Hair follicle dermal papilla cell (primary cell): ENCODE results near the genes TBX1 and RANBP1.

GRCh38 chr22:19242473-19243134 lies 48.9 kb downstream of the CLTCL1 start:
- CAGE, long polyA plus RNA, result no peak

GRCh38 chr22:19330968-19332066 lies 39.8 kb upstream of the CLTCL1 start:
- CAGE, long polyA plus RNA, result no peak

DNA sequence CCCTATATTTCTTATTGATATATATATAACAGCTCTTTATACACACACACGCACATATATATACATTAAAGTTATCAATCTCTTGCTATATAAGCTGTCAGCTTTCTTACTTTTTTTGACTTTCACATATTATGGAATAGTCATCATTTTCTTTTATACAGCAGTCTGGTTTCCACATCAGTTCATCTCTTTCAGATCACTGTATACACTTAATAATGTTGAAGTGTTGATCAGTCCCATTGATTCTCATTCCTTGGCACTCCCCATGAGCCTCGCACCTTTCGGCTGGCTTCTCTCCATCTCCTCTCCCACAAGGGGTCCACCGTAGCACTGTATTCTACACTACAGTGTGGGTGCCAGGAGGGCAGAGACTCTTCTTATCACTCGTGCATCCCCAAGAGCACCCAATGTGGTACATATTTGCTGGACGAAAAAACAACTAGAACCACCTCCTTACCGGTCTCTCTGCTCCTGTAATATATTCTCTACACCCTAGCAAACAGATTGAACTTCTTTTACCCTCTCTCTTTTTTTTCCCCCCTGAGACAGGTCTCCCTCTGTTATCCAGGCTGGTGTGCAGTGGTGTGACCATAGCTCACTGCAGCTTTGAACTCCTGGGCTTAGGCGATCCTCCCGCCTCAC lies 1.2 kb downstream of the C22orf39 start:
- CAGE, long polyA plus RNA, result no peak

DNA sequence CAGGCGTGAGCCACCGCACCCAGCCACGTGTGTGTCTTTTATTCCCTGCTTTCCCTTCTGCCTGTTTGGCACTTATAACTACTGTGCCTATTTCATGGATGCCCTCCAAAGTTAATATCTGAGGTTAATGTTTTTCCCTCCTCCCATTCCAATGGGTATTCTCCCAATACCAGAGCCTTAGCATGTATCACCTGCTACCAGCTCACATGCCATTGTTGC lies 19.5 kb upstream of the CLDN5 start:
- CAGE, long polyA plus RNA, result no peak

GRCh38 chr22:19572196-19572482 lies 47.9 kb upstream of the CLDN5 start:
- CAGE, long polyA plus RNA, result no peak

- CAGE, long polyA plus RNA, result no peak
These were observed 92.9 kb upstream of the SEPTIN5 start for GRCh38 chr22:19621279-19621854.

GRCh38 chr22:19717585-19718790 lies 3.7 kb downstream of the SEPTIN5 start:
- CAGE, long polyA plus RNA, result no peak

DNA sequence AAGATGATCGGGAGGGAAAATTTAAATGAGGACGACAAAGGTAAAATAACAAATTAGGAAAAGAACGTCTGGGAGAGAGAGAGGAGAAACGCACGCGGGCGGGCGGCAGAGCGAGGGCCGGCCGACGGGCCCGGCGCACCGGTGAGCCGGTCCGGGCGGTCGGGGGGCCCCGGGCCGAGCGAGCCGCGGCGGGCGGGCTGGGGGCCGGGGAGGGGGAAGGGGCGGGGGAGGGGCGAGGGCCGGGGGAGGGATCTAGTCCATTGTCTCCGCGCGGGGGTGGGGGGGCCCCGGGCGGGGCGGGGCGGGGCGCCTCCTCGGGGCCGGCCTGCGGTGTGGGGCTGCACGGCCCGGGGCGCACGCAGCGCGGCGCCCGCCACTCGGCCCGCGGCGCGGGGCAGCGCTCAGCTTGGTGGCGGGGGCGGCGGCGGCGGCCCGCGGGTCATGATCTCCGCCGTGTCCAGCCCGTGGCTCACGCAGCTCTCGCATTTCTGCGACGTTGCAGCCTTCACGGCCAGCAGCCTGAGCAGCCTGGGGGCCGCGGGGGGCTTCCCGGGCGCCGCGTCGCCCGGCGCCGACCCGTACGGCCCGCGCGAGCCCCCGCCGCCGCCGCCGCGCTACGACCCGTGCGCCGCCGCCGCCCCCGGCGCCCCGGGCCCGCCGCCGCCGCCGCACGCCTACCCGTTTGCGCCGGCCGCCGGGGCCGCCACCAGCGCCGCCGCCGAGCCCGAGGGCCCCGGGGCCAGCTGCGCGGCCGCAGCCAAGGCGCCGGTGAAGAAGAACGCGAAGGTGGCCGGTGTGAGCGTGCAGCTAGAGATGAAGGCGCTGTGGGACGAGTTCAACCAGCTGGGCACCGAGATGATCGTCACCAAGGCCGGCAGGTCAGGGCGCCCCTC lies at the start of gene TBX1:
TSS of gene TBX1 (plus strand) at position 376 of the 893 bp plus-strand sequence.
- CAGE, long polyA plus RNA, result no peak

- CAGE, long polyA plus RNA, result no peak
These were observed 37.8 kb upstream of the GNB1L start for GRCh38 chr22:19892531-19892856.

DNA sequence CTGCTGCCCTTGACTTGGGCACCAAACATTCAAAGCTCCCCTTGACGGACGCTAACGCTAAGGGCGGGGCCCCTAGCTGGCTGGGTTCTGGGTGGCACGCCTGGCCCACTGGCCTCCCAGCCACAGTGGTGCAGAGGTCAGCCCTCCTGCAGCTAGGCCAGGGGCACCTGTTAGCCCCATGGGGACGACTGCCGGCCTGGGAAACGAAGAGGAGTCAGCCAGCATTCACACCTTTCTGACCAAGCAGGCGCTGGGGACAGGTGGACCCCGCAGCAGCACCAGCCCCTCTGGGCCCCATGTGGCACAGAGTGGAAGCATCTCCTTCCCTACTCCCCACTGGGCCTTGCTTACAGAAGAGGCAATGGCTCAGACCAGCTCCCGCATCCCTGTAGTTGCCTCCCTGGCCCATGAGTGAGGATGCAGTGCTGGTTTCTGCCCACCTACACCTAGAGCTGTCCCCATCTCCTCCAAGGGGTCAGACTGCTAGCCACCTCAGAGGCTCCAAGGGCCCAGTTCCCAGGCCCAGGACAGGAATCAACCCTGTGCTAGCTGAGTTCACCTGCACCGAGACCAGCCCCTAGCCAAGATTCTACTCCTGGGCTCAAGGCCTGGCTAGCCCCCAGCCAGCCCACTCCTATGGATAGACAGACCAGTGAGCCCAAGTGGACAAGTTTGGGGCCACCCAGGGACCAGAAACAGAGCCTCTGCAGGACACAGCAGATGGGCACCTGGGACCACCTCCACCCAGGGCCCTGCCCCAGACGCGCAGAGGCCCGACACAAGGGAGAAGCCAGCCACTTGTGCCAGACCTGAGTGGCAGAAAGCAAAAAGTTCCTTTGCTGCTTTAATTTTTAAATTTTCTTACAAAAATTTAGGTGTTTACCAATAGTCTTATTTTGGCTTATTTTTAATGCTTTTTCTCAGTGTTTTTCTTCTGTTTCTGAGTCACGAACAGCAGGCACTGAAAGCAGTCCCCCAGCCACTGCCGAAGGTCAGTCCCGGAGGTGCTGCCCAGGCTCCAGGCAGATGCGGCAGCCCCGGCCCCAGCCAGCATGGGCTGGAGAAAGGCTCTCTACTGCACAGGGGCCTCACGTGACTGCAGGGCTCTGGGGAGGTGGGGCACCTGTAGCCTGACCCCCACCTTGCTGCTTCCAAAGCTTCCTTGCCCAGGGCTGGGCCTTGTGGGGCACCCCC lies 27.8 kb upstream of the TXNRD2 start:
- CAGE, long polyA plus RNA, result no peak

DNA sequence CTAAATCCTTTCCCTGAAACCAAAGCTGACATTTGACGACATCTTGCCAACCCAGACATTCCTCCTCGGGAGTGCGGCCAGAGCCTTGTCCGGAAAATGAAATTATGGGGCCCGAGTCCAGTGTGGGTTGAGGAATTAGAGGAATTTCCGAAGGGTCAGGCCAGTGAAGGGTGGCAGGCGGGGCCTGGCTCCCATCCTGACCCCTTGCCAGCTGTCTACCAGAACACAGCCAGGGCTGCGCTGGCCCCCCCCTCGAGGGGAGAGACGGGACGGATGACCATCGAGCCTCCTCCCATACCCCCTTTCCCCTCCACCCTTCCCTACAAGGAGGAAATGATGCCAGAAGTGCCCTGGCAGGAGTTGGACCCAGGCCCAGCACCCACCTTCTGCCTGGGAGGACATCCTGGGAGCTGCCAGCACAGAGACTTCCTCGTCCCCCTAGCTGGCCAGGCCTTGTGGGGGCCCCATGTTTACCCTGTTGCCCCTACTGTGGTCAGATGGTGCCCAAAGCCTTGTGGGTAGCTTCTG lies 21.0 kb downstream of the ARVCF start:
- CAGE, long polyA plus RNA, result no peak

DNA sequence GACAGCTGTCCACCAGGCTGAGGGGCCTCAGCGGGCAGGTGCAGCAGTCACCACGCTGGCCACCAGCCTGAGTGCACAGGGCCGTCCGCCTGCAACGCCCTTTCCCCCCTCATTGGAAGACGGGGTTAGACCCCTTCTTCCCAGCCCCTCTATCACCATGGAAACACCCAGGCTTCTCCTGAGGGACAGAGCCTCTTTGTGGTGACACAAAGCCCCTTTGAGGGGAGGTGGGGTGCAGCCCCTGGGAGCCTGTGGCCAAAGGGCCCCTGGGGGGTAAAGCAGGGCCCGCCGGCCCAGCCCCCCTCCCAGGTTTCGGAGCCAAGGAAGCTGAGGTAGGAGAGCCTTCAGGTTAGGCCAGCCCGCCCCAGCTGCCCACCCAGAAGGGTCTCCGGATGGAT lies 18.5 kb downstream of the ARVCF start:
- CAGE, long polyA plus RNA, result no peak

GRCh38 chr22:20067366-20067842 lies 12.6 kb upstream of the DGCR8 start:
- CAGE, long polyA plus RNA, result no peak

DNA sequence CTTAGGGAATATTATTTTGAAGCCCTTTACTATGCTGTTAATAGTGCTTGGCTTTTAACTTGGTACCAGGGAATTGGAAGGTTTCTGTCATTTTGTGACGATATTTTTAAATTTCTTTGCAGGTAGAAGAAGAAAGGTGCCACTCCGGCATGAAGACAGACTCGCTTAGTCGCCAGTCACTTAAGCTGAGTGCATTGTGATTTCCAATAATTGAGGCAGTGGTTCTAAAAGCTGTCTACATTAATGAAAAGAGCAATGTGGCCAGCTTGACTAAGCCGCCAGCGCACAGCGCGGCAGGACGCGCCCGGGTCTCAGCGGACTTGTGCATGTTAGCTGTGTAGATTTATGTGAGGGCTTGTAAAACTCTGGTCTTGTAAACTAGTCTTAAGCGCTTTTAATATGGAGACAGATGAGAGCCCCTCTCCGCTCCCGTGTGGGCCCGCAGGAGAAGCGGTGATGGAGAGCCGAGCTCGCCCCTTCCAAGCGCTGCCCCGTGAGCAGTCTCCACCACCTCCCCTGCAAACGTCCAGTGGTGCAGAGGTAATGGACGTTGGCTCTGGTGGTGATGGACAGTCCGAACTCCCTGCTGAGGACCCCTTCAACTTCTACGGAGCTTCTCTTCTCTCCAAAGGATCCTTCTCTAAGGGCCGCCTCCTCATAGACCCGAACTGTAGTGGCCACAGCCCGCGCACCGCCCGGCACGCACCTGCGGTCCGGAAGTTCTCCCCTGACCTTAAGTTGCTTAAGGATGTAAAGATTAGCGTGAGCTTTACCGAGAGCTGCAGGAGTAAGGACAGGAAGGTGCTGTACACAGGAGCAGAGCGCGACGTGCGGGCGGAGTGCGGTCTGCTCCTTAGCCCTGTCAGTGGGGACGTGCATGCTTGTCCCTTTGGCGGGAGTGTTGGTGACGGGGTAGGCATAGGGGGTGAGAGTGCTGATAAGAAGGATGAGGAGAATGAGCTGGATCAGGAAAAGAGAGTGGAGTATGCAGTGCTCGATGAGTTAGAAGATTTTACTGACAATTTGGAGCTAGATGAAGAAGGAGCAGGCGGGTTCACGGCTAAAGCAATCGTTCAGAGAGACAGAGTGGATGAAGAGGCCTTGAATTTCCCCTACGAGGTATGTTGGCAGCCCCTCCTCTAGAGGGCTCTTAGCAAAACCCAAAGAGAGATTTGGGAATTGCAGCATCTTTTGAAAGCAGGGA lies 5.9 kb downstream of the DGCR8 start:
- CAGE, long polyA plus RNA, result no peak

DNA sequence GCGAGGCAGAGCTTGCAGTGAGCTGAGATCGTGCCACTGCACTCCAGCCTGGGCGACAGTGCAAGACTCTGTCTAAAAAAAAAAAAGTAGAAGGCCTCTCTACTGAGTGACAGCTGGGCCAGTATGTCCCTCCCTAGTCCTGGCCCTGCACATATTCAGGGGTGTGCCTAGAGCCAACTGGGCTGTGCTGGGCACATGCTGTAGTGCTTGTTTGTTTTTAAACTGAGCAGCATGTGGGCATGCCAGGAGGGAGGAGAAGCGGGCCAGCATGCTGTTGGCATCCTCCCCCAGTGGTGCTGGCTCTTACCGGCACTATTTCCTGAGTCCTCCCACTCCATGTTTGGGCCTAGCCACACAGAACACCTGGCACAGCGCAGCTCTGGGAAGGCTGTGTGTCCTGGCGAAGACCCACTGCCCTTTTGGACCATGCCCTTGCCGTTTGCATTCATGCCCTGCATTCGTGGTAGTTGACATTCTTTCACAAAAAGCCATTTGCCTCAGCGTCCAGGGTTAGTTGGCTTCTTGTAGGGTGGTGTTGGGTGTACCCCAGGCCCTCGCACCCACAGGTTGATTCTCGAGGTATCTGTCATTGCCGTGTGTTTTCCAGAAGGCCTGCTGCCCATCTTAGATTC lies 13.4 kb downstream of the DGCR8 start:
- CAGE, long polyA plus RNA, result no peak

GRCh38 chr22:20115876-20116689 lies at the start of gene RANBP1:
TSS of gene RANBP1 (plus strand) at chr22:20116104.
- CAGE, long polyA plus RNA, result no peak

GRCh38 chr22:20124958-20126164 lies 6.2 kb upstream of the ZDHHC8 start:
- CAGE, long polyA plus RNA, result no peak

DNA sequence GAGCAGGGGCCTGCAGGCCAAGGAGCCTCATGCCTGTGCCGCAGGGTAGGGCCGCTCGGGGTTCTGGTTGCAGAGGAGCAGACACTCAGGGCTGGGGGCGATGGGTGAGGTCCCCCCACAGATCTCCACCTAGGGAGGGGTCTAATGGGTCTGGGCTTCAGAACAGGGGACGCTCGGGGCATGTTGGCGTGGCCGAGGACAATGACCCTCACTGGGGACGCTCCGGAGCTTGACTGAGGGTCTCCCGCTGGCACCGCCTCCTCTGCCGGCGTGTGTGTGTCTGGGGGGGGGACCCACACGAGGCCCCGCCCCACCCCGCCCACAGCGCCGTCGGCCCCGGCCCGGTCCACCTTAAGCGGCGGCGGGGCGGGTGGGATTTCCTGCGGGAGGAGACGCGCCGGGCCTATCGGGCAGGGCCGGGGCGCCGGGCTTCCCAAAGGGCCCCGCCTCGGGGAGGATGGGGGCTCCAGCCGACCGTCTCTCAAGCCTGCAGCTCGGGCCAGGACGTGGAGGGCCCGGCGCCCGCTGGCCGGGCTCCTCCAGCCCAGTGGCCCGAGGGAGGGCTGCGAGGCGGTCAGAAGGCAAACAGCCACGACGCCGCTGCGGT lies 684 bp upstream of the ZDHHC8 start:
- CAGE, long polyA plus RNA, result no peak

DNA sequence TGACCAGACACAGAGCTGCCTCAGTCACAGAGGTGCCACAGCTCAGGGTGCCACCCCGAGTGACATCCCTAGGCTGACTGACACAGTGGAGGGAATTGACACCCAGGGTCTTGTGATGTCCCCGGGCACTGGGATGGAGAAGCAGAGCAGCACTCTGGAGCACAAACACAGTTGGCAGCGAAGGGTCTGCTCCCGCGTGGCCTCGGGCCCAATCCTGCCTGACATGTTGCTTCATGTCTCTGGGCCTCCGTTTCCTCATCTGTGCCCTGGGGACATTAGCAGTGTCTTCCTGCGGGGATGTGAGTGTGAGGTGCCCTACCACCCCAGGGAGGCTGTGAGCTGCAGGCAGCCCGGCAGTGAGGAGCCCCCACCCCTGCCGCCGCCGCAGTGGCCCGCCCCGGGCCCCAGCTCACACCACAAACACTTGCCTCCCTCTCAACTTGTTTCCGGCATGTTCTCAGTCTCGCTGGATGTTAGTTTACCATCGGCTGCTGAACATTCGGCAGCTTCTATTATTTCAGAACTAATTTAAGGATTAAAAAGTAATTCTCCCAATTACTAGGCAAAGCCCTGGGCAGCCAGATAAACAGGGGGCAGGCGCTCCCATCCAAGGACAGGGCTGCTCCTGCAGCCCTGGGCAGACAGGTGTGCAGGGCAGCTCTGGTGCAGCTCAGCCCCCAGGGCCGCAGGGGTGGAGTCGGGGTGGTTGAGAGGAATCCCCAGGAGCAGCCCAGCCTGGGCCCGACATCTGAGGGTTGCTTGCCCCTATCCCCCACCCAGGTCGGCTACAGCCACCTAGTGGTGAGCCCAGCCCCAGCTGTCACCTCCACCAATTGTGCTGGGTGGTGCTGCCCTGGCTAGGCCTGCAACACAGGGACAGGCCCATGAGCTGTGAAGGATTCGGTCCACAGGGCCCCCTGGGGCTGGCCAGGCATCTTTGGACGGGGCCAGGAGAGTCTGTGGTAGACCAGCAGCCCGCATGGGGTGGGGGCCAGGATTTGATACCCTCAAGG lies 29.9 kb downstream of the RTN4R start:
- CAGE, long polyA plus RNA, result no peak

DNA sequence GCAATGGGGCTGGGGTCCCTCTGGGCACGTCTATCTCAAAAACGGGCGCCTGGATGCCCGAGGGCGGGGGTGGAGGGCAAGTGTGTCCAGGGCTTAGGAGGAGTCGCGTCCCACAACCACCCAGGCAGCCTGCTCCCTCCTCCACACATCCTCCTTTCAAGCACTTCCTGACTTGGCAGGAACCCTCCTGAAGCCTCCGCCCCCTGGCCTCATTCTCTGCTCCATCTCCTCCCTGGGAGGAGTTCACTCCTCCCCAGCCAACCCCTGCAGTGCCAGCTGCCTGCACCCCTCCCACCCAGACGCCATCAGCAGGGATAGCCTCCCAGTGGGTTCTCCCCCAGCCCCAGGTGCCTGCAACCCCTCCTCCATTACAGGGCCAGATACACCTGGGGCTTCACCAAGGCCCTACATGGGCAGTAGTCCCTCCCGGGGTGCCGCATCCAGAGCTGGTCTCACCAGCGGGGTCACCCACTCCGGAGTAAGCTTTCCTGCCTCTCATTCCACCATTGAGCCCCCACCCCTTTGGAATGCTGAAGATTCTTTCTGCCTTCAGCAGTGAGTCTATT lies 24.5 kb downstream of the RTN4R start:
- CAGE, long polyA plus RNA, result no peak